Epithelial cell of proximal tubule (primary cell): Measurements from ENCODE around the genes SRGAP2B and NBPF20.

DNA sequence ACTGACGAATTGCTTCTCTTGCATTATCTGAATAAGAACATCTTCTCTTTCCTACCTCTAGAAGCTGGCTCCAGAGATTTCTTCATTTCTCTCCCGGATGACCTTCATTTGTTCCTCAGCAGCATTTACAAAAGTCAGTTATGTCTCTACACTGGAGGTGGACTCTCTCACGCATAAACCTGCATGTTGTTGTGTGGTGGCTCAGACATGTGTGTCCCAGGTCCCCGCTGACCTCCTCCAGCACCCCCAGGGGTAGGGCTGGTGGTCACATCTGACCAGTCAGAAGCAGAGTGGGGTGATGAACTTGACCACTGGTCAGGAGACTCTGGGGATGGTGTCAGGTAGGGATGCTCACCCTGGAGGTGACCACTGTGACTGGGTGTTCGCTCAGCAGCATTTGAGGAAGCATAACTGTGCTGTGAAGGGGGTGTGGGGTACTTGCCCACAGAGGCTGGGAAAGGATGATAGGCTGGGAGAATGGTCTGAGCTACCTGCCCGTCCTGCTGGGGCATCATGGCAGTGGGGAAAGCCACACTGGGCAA lies 18.9 kb upstream of the ADAM30 start:
- RAMPAGE, long total RNA: no peak
- RRBS: no CpG with 5 or more reads among the region's 6 CpGs

- RAMPAGE, long total RNA: no peak
- RRBS: 97% methylated on average over 4 of the region's 16 CpGs
These were observed 19.8 kb upstream of the ADAM30 start for GRCh38 chr1:119915754-119916910.

- RAMPAGE, long total RNA: no peak
- RRBS: no CpG with 5 or more reads among the region's 5 CpGs
These were observed 44.3 kb downstream of the SEC22B start for GRCh38 chr1:120132110-120132407.

GRCh38 chr1:120941884-120943034 lies 52.7 kb downstream of the PPIAL4A start:
- RAMPAGE, long total RNA: no peak
- RRBS: no CpG with 5 or more reads among the region's 49 CpGs

- RAMPAGE, long total RNA: no peak
- RRBS: no CpG with 5 or more reads among the region's 33 CpGs
These were observed 62.7 kb downstream of the PPIAL4A start for GRCh38 chr1:120952197-120952780.

- RAMPAGE, long total RNA: no peak
- RRBS: no CpG with 5 or more reads among the region's 14 CpGs
These were observed 127.1 kb downstream of the PPIAL4A start for GRCh38 chr1:121016567-121017177.

- RAMPAGE, long total RNA: no peak
These were observed 97.0 kb downstream of the FAM72B start for GRCh38 chr1:121087155-121087620.

DNA sequence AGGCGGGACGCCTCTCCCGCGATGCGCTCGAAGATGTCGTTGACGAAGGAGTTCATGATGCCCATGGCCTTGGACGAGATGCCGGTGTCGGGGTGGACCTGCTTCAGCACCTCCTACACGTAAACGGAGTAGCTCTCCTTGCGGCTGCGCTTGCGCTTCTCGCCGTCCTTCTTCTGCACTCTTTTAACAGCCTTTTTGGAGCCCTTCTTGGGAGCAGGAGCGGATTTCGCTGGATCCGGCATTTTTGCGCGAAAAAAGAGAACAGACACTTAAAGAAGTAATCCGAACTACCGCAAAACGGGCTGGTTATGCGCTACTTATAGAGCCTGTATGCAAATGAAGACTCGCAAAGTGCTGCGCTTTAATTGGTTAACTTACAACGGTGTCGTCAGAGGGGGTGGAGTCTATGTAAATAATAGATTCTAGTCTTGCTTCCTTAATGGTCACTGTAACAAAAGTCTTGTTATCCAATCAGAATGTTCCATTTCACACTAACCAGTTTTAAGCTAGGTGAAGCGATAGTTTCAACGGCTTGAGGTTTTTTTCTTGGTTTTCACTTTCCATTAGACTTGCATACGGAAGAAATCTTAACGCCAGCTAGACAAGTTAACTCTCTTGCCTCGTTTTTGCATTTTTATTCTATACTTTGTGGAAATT lies 67.0 kb downstream of the FAM72B start:
- RAMPAGE, long total RNA: no peak
- RRBS: no CpG with 5 or more reads among the region's 36 CpGs

GRCh38 chr1:121117737-121118237 lies 66.4 kb downstream of the FAM72B start:
- RAMPAGE, long total RNA: no peak
- RRBS: no CpG with 5 or more reads among the region's 20 CpGs

GRCh38 chr1:121511300-121512534 lies 326.9 kb downstream of the SRGAP2C start:
- RAMPAGE, long total RNA: no peak
- RRBS: no CpG with 5 or more reads among the region's 9 CpGs

DNA sequence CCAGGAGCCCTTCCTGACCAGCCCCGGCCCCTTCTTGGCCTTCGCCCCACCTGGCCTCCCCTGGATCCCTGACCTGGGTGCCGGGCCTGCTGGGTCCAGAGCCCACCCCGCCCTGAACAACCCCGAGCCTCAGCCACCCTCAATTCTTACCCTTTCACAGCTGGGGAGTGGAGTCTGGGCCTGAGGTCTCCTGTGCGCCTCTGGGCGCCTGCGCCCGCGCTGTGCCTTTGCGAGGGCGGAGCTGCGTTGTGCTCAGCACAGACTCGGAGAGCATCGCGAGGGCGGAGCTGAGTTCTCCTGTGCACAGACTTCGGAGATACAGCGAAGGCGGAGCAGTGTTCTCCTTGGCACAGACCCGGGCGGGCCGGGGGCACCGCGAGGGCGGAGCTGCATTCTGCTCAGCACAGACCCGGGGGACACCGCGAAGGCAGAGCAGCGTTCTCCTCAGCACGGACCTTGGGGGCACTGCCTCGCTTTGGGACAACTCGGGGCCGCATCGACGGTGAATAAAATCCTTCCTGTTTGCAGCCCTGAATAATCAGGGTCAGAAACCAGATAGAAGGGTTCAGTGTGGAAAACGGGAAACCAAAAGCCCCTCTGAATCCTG lies 481.2 kb downstream of the H3-7 start:
- RAMPAGE, long total RNA: no peak
- RRBS: no CpG with 5 or more reads among the region's 37 CpGs

DNA sequence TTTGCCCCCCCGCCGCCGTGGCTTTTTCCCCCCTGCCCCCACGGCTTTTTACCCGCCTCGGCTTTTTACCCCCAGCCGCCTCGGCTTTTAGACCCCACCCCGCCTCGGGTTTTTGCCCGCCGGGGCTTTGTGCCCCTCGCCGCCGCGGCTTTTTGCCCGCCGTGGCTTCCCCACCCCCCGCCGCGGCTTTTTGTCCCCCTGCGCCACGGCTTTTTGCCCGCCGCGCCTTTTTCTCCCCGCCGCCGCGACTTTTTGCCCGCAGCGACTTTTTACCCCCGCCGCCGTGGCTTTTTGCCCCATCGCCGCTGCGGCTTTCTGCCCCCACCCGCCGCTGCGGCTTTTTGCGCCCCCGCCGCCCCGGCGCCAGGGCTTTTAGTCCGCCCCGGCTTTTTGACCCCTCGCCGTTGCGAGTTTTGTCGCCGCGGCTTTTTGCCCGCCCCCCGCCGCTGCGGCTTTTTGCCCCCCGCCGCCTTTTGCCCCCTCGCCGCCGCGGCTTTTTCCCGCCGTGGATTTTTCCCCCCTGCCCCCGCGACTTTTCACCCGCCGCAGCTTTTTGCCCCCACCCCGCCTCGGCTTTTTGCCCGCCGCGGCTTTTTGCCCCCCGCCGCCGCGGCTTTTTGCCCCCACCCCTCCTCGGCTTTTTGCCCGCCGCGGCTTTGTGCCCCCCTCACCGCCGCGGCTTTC lies 408.3 kb downstream of the H3-7 start:
- RAMPAGE, long total RNA: no peak
- RRBS: 43% methylated on average over 5 of the region's 86 CpGs

DNA sequence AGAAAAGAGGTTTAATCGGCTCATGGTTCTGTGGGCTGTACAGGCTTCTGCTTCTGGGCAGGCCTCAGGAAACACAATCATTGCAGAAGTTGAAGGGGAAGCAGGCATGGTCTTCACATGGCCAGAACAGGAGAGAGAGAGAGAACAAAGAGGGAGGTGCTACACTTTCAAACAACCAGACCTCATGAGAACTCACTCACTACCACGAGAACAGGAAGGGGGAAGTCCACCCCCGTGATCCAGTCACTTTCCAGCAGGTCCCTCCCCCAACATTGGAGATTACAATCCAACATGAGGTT lies 156.9 kb downstream of the H3-7 start:
- RAMPAGE, long total RNA: no peak
- RRBS: no CpG with 5 or more reads among the region's 3 CpGs

GRCh38 chr1:144546133-144547221 lies 46.2 kb upstream of the PPIAL4F start:
- RAMPAGE, long total RNA: no peak
- RRBS: no CpG with 5 or more reads among the region's 40 CpGs

- RAMPAGE, long total RNA: no peak
- RRBS: no CpG with 5 or more reads among the region's 2 CpGs
These were observed 85.3 kb downstream of the SRGAP2B start for GRCh38 chr1:145009837-145010185.

GRCh38 chr1:145095208-145095581 lies at the start of gene SRGAP2B:
Gene SRGAP2B, minus strand, starts transcription at chr1:145095328.
- RAMPAGE, long total RNA: no peak
- RRBS: no CpG with 5 or more reads among the region's 22 CpGs

DNA sequence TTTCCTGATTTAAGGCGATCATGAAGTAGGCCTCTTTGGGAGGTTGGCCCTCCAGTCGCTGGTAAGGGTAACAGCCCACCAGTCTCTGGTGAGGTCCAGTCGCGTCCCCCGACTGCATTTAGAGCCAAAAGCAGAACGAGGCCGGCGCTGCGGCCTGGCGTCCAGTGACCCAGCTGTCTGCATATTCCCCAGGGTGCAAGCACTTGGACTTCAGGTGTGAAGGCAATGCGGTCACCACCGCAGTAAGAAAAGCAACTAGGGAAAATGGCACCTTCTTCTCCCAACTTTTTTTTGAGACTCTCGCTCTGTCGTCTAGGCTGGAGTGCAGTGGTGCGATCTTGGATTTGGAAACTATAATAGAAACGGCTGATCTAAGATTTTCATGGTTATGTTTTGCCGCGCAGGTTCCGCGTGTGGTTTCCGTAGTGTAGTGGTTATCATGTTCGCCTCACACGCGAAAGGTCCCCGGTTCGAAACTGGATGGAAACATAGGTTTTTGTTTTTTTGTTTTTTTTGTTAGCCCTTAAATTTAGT lies 61.0 kb downstream of the FAM72D start:
- RAMPAGE, long total RNA: no peak
- RRBS: no CpG with 5 or more reads among the region's 26 CpGs

DNA sequence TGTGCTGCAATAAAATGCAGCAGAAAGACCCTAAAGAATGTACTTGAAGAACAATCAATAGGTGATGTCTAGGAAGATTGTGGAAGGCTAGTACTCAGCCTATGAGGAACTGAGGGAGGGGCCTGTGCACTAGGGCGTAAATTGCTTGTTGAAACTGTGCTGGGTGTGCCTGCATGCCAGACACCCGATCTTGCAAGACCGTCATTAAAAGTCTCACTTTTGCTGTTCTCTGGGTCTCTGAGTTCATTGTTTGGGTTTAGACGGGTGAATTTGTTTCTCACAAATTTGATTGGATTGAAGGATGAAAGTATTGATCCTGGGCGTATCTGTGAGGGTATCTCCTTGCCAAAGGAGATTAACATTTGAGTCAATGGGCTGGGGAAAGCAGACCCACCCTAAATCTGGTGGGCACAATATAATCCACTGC lies 52.7 kb downstream of the PPIAL4D start:
- RAMPAGE, long total RNA: no peak
- RRBS: no CpG with 5 or more reads among the region's 5 CpGs

DNA sequence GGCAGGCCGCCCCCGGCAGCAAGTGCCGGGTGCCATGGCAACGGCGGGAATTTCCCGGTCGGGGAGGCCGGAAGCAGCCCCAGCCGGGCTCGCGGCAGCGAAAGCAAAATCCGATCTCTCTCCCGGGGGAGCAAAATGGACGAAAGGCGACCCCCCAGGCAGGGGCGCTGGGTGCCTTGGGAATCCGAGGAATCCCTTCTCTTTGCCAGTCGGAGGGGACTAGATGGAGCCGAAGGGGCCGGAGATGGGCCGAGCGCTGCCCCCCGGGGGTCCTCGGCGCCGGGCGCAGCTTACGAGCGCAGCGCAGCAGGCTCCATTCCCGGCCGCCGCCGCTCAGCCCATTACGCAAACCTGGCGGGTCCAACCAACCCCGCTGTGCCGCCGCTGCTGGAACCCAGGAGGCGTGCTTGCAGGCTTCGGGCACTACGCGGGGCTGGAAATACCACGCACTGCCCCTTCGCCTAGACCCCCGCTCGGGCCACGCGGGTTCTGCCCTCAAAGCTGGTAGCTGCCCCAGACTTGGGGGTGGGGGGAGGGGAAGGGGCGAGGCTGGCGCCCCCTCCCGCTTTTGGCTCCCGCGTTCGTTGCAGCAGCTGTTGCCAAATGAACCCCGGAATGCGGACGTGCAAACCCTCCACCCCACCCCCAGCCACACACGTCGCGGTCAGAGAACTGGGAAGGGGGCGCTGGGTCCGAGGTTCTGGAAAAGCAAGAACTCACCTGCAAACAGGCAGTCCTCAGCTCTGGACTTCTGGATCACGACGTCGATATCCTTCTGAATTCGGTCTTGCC lies 26.9 kb downstream of the PPIAL4D start:
- RAMPAGE, long total RNA: no peak
- RRBS: no CpG with 5 or more reads among the region's 68 CpGs

DNA sequence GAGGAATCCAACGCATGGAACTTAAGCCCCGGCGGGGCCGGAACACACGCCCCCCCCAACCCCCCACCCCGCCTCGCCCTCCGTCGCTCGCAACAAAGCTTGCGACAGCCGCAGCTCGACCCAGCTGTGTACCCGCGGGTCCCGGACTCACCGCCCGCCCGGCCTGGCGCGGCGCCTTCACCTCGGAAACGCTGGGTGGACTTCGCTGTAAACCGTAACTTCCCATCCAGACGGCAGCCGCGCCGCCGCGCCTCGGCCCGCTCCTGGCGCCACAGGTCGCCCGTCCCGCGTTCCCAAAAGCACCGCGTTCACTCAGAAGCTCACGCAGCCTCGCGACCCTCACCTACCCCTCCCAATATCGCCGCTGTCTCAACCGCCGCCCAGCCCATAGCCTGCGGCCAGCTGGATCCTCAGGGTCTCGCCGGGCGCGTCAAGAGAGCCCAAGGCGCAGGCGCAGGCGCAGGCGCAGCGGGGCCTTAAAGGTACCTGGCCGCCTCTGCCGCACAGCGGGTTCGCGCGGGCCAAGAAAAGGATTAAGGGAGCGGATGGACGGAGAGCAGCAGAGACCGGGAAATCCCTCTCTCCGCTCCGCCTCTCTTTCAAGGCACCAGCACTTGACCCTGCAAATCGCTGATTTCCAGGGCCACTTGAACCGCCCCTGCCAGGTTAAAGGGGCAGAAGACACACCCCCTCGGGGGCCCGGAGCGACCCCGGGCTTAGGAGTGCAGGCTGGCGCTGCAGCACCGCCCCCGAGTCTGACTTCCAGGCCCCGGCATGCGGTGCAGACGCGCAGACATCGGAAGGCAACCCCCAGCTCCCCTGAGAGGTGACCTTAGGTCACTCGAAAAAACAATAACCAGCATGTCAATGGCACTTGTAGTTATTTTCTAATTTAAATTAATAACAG lies at the start of gene NBPF20:
NBPF20 (minus strand) TSS at position 432 of the 907 bp plus-strand sequence.
- RAMPAGE, long total RNA: no peak
- RRBS: no CpG with 5 or more reads among the region's 84 CpGs